Thoracic aorta endothelial cell (primary cell): ENCODE data around the genes ARMCX2, GPRASP3, TCEAL1, H2BW1, SLC25A53 and IL1RAPL2.

DNA sequence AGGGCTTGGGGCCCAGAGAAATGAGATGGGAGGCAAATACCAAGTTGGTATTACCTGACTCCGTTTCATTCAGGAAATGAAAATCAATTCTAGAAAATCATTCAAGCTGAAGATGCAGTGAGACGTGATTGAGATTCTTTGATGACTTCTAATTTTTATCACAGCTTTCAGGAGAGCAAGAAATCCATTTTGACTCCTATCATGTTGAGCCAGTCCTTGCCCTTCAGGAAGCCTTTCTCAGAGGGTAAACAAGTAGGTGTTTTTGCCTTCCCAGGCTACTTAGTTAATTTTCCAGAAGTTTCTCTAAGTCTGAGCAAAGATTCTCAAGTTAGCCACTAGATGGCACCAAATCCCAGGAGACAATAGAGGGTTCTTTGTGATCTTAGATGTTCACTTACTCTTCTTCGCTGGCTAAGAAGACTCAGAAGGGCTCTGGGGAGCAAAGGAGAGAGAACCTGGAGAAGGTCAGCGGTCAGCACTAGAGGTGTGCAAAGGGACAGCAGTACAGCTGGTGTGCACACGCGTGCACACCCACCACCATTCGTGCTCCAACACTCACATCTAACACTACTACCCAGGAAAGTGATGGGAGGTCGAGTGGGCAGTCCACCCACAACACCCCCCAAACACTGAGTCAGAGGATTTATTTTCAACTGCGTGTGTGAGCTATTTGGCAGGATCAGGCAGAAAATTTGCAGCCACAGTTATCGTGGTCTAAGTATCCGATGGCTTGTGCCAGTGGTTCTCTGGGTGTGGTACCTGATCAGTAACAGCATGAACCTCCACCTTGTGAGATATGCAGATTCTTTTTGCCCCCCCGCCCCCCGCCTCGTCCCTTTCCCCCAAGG is 7.5 kb downstream of the HNRNPH2 start:
- CAGE, long polyA plus RNA: no peak

DNA sequence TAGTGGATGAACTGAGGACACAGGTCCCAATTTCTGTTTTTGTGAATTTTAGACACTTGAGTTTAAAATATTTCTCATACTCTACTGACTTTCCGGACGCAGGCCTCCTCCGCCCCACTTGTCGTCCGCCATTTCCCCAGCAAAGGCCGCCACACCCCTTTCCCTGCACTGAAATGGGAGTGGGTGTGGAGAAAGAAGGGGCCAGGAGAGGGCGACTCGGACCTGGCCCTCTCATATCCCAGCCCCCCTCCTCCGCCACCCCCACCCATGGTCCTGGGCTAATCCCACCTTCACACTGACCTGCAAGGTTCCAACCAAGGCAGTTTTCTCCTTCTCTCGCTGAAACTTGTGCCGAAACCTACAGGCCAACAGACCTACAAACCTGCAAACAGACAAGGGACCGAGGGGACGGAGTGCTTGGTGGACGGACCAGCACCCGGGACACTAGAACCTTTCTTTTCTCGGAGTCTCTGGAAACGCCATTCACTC is 553 bp downstream of the ARMCX6 start:
- CAGE, long polyA plus RNA: no peak

DNA sequence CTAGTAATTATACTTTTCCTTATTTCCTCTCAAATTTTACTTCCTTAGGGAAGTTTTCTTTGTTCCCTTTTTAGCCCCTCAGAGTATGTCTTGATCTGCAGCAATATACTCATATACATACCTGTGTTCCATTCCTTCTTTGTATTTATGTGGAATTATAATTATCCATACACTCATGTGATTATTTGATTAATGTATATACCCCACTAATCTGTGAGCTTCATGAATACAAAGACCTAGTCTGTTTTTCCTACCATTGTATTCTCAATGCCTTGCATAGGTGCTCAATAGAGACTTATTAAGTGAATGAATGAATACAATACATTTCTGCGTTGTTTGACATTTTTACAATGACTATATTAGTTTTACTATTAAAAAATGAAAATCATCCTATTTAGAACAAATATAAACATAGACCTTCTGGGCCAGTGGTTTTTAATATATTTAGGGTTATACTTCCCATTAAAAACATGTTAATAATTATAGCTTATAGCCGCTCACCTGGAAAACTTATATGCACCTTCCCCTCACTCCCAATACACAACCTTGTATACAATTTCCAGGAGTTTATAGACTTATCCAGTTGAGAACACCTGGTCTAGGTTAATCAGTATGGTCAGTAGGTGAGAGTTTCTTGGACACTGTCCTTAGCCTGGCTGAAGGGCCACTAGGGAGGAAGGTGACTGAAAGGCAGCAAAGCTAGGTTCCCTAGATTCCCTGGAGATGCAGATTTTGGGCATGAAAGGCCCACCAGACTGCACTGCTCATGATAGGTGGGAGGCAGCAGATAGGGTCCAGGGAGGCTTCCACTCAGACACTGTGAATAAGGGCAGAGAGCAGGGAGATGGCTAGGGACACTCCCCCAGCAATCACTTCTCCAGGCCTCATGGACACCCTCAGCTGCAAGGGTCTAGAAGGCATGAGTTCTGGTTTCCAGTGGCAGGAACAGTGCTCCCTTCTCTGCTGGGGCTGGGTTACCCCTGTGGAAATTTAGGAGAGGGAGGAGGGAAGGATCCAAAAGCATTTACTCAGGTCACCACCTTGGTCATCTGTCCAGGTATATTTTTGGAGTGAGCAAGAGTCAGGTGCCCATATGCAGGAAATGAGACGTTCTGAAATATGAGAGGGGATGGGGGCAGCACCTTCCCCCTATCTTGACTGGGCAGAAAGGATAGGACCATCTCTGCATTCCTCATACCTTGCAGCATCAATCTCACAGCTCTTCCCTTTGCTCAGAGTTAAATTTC is 16.4 kb downstream of the ARMCX3 start:
- CAGE, long polyA plus RNA: no peak

DNA sequence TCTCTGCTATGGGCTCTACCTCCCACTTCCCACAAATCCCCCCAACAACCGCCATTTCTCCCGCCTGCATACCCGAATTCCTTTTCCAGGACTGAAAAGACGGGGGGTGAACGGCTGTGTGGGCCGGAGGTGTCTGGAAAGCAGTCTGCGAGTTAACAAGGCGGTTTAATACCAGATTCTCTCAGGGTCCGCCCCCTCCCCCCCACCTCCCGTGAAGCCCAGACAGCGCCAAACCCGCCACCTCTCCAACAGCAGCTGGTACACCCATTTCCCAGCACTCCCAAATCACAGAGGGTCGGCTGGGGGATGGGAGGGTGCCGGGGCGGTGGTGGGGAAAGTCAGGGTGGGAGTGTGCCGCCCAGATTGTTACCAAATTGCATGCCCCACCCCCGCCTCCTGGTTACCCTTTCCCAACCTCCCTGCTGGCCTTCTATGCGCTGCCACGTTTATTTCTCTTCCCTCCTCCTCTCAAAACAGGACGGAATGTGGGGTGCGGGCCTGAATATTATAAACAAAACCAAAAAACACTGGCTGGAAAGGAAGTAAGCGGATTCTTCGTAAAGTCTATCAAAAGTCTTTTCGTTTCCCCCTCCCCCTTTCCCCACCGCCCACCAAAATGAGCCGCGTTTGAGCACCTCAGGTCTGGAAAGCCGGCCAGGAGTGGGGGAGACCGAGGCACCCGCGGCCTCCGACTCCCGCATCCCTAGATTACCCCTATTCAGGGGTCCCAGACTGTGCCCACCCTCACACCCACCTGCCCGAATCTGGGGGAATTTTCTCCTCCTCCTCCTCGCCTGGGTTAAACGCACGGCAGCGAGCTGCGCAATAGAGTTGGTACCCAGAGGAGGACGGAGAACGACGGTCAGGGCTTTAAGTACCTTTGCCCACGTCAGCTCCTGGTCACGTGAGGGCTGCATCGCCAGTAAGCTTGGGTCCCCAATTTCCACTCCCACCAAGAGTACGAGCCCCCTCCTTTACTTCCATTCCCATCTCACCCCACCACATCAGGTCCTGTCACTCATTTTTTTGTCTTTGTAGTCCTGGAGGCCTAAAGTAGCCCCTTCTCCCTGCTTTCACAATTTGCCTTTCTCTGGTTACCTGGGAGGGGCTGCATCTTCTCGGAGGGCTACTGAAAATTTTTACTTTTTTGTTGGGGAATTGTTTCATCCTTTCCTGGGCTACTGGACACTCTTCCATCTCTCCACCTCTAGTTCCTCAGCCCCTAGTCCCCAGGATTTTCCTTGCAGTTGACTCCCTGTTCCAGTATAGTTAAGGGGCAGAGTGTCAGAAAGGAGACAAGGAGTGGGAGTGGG is at the start of gene ARMCX2:
Gene ARMCX2, minus strand, starts transcription at position 847 of the 1,313 bp plus-strand sequence.
- CAGE, long polyA plus RNA: no peak

DNA sequence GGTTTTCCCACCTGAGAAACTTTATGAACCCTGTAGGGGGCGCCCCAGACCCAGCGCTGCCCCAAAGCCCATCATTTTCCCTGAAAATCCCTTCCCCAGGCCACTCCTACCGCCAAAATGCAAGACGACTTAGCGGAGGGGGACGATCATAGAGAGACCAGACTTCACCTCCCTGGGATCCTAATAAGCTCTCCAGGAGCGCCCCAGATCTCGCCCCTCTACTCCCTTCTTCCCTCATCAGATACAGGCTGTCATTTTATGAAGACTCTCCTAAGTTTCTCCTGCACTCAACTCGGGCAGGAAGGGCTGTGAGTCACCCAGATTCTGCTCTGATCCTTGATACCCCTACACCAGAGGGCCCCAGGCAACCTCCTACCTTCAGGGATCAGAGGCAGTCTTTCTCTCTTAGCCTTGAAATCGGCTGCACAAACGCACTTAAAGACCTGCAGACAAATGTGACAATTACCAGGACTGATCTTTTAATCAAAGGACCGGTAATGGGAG is 1.4 kb downstream of the BEX5 start:
- CAGE, long polyA plus RNA: no peak

DNA sequence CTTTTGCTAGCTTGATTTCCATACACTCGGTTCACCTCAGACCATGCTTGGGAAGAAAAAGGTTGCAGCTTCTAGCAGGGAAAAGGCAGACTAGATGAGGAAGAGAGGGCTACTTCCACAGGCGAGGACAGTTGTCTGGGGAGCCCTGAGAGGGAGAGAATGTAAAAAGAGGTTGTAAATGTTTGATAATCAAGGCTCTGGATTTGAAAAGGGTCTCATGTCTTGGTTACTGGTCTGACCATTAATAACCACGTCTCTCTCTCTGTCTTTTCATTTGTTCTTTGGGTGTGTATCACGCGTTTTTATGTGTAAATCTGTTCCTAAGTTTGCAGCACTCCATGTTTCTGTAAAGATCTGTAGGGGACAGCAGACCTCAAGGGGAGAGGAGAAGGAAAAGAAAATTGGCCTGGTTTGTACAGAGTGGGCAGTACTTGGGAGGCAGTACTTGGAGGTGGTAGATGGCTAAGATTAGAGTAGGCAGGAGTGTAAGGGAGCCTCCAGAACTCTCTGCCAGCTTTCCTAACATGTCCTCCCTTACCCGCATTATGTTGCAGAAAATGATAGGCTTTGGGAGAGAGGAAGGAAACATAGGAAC is 781 bp downstream of the ARMCX5 start:
- CAGE, long polyA plus RNA: no peak

DNA sequence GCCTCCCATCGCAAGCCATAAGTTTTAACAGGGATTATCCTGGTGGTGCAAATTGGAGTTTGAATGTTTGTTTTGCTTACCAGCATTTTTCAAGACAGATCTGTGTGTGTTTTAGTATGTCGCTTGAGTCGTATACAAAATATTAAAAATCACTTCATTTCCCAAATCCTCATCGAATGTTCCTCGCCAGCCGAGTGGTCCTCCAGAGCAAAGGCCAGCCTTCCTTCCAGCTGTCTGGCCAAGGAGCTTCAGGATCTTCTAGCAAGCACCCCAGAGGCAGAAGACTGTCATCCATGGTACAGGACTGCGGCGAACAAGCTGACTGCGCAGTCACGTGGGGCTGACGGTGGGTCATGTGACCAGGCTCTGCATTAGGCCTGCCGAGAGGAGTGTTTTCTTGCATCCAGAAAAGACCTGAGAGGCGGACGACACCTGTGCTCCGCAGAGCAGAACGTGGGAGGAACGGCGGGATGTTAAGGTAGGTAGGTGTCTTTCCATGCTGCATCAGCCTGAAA is at the start of gene GPRASP3:
Gene GPRASP3, plus strand, starts transcription at position 400 of the 515 bp plus-strand sequence.
- CAGE, long polyA plus RNA: no peak

DNA sequence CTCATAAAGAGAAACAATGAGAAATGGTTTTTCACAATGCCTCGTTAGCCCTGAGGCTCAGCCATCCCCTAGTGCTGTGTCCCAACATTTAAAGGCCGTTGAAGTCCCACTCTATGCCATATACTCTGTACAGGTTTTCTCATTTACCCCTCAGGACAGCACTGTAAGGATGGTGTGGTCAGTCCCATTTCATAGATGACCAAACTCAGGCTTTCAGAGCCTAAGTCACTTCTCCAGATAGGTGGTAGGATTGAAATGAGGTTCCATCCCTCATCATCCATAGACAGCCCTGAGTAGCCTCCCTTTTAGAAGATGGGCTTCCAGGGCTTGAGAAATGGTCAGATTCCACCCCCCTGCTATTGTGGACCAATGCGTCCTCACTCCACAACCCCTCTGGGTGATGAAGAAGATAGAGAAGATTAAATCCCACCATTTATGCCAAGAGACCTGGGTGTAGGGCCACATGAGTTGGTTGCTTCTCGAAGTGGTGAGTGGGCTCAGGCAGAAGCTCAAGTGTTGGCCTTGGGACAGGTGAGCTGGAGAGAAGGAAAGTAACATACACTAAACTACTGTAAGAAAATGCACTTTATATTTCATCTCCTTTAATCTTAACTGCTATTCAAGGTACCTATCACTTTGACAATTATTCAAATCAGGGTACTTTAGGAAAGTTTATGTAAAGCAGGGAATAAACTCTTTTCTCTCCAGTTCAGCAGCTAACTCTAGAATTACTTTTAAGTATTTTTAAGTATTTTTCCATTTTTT is 30.8 kb upstream of the RAB40AL start:
- CAGE, long polyA plus RNA: no peak

- CAGE, long polyA plus RNA: no peak
These were observed 1.3 kb downstream of the TCEAL4 start for GRCh38 chrX:103586287-103587339.

DNA sequence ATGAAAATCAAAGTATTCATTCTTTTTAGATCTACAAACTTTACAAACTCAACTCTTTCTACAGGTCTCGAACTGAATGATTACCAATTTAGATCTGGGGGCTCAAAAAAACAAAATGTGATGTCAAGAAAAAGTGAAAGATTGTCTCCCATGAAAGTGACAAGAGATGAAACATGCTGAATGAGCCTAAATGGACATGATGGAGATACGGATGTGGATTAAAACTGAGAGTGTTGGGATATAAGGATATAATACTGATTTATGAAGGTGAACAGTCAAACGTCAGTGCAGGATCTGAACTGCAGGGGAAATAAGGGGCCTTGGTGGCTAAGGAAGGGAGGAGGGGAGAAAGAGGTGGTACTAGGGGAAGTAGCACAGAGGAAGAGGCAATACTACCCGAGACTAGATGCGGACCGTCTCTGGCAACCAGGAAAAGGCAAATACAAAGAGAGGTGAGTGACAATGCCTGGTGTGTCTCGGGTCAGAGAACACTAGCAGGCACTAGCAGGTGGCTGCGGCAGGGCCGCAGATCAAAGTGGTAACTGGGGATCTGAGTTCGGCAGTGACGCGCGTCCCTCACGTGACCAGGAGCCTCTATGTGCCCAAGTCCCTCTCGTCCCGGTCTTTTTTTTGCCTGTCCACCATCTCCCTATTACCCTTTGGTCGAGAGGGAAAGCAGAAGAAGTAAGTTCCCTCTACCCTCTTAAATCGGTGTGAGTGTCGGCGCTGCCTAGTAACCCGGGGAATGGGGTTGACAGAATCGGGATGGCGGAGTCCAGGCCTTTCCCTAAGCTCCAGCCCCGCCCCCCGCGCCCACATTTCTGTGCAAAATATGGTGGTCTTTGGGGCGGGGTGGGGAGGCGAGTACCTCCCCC is at the start of gene TCEAL1:
Gene TCEAL1, plus strand, starts transcription at position 634 of the 875 bp plus-strand sequence.
- CAGE, long polyA plus RNA: no peak

DNA sequence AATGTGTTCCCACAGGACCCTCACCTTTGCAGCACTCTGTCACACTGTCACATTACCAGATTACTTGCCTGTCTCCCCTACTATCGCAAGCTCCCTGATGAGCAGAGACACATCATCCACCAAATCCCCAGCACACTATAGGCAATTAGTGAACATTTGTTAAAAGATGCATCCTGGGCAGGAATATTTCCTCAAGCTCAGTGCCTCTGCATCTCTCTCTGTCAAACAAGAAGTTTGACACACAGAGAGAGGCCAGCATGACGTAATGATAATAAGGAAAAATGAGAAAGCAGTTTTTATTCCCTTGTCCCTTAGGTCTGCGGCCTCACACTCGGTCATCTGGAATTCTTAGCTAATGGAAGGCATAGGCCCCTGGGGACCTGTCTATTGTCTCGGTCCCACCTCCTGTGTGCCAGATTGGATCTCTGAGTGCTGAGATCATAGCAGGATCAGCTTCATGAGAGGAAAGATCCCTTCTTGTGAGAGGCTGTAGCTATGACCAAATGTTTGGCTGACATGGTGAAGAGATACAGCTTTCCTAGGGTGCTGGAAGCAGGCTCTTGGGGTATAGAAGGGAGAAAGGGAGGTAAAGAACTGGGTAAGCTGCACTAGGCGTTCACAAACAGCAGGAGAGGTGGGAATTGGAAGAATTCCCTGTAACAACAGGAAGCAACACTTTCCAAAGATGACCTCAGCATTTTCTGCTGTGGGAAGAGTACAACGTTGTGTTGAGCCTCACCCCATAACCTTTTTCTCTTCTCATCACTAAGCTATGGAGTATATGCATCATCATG is 20.1 kb downstream of the TMEM31 start:
- CAGE, long polyA plus RNA: no peak

- CAGE, long polyA plus RNA: no peak
These were observed 3.2 kb upstream of the PLP1 start for GRCh38 chrX:103773374-103773824.

DNA sequence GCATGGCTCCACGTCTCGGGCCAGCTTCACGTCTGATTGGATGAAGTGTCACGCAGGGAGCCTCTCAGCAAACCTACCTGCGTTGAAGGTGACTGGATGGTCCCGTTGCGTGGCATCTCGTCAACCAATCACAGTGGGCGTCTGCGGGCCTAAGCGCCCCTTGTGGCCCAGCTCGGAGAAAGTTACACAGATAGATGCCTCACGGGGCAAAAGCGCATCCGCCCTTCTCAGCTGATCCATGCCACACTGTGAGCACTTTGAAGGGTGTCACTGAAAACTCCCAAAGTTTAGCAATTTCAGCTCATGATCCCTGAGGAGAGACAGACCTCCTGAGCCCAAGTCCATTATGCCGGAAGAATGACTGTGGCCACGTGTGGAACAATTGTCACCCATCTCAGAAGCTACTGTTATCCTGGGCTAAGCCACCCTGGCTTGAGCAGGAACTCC is at the start of gene H2BW1:
Gene H2BW1, minus strand, starts transcription at position 52 of the 447 bp plus-strand sequence.
- CAGE, long polyA plus RNA: no peak

DNA sequence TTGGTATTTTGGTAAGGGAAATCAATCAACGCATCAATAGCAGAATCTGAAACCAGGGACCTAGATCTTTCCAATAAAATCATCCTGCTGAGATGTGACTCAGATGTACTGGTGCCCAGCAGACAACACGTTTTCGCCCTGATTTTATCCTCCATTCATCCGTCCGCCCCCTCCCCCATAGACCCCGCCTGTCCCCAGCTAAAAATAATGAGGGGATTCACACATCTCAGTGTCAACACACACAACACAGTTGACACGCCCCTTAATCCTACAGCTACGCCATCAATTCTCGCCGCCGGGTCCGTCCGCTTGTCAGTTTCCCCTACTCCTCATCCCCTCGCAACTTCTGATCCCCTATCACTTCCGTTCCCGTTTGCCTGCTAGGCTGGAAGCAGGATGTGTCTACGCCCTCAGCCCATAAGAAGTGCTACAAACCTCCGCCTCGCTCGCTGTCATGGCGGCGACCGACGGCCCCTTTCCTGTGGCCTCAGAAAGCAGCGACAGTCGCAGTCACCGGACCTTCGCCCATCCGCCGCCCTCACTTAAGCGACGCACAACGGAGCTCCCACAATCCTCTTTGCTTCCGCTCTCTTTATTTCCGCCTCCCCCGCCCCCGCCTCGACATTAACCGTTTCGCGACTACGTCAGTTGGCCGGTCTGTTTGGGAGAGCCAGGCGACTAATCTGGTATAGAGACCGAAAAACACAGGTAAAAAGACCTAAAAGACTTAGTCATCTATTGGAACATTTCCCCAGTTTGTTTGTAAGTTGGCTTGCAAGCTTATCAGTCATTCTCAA is at the start of gene SLC25A53:
Gene SLC25A53, minus strand, starts transcription at position 567 of the 797 bp plus-strand sequence.
- CAGE, long polyA plus RNA: no peak

DNA sequence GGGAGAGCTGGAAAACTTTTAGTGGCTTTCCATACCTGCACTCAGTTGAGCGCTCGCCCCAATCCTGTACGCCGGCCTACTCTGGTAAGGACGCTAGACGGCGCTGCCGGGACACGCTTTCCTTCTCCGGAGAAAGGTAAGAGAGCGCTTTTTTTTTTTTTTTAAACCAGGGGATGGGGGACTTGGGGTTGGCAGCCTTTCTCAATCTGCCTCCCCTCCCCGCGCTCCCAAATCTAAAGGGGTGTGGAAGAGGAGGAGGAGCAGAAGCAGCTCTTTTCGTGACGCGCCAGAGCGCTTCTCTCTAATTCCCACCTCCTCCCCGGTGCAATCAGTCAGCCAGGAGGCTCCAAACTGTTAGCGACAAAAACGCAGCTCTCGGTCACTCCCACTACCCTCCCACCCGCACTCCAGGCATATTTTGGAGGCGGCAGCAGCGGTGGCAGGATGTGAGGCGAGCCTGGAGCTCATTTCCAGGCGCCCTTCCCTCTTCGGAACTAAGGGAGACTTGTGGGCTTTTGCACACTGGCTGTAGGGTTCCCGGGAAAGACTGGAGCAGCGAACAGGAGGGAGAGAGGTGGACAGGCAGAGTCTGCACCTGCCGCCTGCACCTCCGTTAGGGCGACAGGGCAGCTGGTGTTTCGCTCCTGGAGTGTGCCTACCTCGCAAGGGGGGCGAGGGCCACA is at the start of gene IL1RAPL2:
Gene IL1RAPL2, plus strand, starts transcription at position 331 of the 683 bp plus-strand sequence.
- CAGE, long polyA plus RNA: no peak

GRCh38 chrX:106007598-106008431 is 30.7 kb downstream of the SERPINA7 start:
- CAGE, long polyA plus RNA: no peak

- CAGE, long polyA plus RNA: no peak
These were observed 2.8 kb downstream of the PWWP3B start for GRCh38 chrX:106170808-106171426.

DNA sequence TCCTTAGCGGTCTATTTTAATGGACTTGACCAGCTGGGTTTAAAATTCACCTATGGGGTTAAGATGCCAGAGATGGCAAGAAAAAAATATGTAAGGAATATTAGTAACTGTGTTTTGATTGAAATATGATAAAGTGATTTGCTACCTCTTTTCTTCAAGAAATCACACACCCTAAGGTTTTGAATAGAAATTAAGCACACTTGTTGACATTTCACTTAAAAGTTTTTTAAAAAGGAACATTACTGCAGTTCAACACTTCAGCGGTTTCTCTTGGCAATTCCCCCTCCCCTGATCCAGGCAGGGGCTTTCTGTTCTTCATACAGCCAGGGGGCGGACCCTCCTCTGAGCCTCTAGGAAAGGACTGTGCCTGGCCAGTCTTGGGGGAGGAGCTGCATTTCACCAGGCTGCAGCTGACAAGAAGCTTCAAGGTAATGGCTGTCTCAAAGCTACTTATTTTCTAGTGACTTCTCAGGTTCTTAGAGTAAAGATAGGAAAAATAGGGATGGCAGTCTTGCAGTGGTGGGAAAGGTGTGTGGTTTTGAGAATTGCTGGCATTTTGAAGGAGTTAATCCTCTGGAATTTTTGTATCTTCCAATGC is 33.3 kb downstream of the PWWP3B start:
- CAGE, long polyA plus RNA: no peak

DNA sequence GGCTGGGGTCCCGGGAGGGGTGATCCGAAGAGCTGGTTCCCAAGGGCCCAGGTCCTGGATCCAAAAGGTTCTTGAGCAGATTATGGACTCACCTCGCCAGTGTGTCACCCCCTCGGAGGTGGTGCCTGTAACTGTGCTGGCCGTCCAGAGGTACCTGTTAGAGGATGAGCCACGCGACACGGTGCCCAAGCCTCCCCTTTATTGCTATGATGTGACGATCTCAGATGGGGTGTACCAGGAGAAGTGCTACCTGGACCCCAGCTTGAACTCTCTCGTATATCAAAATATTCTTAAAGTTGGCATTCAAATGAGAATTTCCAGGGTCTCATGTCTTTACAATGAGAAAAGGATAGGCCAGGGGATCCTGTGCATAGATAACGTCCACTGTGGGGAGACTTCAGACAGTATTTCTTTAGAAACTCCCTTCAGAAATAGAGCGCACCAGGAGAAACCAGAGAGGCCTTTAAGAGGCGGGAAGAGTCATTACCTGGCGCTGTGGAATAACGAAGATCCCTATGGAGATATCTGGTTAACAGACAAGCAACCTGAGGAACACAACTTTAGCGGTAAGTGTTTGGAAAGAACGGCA is 474 bp downstream of the RADX start:
- CAGE, long polyA plus RNA: no peak

DNA sequence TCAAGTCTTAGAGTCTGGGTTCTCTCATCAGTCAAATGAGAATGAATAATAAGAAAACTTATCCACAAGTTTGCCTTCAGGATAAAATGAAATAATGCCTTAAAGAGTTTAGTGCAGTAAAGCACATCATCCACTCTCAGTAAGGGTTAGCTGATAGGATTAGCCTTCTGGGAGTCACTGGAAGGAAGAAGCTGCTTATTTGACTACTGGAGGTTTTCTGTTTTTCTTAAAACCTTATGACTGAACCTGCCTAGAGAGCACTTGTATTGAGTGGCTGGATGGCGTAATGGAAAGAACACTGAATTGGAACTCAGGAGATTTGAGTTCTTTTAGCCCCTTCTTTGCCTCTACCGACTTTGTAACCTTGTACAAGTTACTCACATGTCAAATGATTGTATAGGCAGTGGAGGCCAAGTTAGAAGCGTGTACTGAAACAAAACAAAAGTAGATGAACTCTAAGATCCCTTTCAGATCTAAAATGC is 1.9 kb downstream of the RNF128 start:
- CAGE, long polyA plus RNA: no peak